Pulmonary artery (tissue), 1 donor: ENCODE measurements around a stretch of chr1.

- PRO-cap: no peak
Measured at GRCh38 chr1:164598218-164599233, 39.5 kb downstream of the PBX1 start.

DNA sequence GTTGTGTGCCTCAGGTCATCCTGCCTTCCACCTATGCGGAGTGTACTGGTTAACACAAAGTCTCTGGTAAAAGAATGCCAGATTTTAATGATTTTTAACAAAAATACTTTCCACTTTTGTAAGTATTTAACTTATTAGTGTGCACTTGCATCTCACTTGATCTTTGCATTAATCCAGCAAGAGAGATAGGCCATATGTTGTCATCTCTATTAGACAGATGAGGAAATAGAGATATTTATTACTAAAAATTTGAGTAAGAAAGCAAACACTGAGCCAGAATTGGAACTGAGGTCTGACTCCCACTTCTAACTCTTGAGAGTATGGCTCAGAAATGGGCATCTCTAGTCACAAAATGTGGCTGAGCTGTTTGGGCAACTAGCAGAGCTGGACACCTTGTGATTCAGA is 49.4 kb downstream of the PBX1 start:
- PRO-cap: no peak

- PRO-cap: no peak
Measured at GRCh38 chr1:164609785-164610517, 51.0 kb downstream of the PBX1 start.

GRCh38 chr1:164647241-164647688 is 88.3 kb downstream of the PBX1 start:
- PRO-cap: no peak

DNA sequence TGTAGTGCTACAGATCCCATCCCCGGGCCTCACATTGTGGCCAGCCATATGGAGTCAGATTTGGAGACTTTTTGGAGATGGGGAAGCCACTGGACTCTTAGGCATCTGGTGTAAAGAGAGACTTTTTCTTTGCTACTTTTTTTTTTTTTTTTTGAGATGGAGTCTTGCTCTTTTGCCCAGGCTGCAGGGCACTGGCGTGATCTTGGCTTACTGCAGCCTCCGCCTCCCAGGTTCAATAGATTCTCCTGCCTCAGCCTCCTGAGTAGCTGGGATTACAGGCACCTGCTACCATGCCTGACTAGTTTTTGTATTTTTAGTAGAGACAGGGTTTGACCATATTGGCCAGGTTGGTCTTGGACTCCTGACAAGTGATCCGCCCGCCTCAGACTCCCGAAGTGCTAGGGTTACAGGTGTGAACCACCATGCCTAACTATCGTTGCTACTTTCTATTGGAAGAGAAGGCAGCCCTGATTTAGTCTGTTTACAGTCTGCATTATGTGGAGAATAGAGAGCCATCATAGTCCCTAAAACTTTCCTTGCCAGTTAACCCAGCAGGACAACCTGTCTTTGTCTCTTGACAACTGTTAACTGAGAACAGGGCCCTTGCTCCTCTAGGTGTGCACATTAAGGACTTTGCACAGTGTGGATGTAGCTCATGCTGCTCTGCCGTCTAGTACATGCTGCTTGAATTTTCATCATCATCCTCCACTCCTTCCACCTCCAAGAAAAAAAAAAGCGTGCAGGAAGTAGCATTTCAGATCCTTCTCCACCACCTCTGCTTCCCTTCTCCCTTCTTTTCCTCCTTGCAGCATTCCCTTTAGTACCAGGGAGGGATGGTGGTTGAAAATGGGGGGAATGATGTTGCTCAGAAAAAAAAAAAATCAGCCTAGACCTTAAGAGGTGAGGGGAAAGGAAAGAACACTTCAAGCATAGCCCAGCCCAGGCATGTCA is 91.4 kb downstream of the PBX1 start:
- PRO-cap: no peak

- PRO-cap: no peak
Measured at GRCh38 chr1:164690057-164690604, 131.1 kb downstream of the PBX1 start.

DNA sequence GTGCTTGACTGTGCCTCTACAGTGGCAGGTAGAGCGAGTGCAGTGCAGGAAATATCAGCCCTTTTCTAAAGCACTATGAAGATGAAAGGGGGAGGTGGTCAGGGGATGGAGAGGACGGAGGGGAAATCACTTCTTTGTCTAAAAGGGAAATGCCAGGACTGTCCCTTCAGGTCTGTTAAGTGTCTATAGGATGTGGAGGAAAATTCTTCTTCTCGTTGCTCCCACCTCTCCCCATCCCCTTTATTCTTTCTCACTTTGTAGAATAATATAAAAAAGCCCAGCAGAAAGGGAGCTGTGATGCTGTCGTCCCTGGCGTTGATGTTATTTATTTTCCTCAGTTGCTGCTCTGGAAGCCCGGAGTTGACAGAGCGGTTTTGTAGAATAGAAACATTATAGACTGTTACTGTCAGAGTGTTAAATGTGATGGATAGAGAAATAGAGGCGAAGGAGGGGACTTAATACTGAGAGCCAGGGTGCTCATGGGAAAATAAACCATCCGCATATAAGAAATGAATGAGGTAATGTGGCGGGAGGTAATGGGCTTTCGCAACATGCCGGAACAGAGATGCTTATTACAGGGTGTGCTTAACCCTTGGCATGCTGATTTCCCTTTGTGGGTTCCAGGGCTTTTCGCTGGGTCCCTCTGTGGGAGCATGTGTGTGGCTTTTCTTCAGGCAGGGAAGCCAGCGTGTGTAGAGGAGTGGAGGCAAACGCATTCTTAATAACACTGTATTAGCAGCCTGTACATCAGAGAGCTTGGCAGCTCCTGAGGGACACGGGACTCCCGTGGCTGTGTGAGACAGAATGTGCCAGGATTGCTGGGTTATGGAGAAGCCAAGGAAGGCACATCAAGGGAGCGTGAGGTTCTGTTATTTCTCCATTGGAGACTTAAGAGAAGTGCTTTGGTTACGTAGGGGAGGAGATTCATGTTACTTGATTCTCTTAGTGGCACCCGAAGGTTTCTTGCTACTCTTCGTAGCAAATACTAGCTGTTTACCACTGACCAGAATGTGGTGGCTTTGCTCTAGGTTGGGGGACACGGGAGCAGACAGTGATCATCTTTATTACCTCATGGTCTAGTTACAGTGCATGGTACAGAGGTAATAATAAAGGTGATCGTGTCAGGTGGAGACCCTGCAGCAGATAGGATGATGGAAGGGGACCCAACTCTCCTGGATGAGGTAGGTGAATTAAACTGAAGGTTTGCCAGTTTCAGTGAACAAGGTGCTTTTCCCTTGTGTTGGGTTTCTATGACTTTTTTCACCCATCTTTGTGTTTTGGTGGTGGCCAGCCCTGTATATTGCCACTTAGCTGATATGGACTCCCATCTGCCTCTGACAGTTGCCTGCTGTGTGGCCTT is 141.0 kb downstream of the PBX1 start:
- PRO-cap: no peak

- PRO-cap: unidirectional peak, minus-strand start at chr1:164712699
Measured at GRCh38 chr1:164712016-164713146, 153.4 kb downstream of the PBX1 start.

DNA sequence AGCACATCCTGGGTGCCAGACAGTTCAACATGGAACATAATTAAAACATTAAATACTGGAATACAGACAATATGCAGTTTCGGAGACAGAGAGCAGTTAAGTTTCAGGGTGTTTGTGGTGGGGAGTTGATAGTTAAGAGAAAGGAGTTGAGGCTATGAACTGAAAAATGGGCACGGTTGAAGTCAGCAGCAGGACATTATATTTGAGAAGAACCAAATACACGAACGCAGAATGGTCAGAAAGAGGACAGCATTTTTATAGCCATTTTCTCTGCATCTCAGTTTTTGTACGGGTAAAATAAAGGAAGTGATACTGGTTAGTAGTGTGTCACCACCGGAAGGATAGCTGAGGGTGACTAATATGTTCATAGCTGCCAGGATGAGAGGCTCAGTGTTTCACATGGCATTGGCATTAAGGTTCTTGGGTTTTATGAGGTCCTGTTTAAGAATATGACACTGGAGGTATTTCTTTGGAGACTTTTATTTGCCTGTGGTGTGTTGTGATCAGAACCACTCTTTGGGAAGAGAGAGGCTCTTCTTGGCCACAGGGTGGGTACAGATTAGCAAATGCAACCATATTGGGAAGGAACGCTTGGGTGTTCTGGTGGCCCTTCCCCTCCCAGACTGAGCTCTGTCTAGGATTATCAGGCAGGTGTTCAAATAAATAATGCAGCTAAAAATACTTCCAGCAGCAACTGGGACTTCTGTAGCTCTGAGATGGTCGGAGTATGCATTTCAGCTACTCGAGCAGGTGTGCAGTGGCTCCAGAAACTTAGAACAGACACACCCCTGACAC is 158.1 kb downstream of the PBX1 start:
- PRO-cap: no peak

DNA sequence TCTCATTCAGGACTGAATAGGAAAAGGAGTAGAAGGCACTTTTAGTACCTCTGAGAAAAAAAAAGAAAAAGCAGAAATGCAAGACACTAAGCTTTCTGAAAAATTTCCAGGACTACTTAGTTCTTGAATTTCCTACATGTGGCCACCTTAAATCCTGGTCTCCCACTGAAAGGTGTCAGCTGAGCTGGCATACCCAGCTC is 75.5 kb downstream of the LMX1A start:
- PRO-cap: no peak

DNA sequence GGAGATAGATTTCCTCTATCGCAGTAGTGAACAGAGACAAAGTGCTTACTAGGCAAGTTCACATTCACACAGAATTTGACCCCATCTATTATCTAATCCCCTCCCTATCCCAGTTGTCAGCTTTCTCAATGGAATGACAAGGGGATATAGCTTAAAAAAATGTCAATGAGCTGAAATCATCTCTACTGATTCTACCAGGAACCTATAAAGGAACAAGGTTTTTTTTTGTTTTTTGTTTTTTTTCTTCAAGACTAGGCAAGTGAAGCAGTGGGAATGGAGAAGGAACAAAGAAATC is 31.3 kb downstream of the MGST3 start:
- PRO-cap: no peak

DNA sequence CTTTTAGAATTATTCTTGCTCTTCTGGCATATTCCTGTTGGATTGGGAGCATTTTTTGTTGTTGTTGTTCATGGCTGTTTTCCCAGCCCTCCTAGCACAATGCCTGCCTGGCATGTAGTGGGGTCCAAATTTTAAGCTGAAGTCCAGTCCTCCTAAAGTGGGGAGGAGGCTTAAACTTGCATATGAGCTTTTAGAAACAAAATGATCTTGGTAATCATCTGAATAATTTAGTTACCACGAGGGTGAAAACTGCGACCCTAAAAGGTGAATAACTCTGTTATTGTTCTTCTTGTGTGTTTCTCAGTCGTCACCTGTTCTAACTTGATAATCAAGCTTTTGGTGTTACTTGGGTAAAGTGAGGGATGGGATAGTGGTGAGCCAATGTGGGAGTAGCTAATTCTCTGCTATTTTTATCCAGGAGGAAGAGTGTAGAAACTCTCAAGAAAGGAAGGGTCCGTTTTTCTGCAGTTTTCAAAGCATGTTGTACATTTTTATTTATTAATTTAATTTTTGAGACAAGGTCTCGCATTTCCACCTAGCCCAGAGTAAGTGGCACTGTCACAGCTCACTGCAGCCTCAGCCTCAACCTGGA is 2.0 kb downstream of the UCK2 start:
- PRO-cap: no peak

DNA sequence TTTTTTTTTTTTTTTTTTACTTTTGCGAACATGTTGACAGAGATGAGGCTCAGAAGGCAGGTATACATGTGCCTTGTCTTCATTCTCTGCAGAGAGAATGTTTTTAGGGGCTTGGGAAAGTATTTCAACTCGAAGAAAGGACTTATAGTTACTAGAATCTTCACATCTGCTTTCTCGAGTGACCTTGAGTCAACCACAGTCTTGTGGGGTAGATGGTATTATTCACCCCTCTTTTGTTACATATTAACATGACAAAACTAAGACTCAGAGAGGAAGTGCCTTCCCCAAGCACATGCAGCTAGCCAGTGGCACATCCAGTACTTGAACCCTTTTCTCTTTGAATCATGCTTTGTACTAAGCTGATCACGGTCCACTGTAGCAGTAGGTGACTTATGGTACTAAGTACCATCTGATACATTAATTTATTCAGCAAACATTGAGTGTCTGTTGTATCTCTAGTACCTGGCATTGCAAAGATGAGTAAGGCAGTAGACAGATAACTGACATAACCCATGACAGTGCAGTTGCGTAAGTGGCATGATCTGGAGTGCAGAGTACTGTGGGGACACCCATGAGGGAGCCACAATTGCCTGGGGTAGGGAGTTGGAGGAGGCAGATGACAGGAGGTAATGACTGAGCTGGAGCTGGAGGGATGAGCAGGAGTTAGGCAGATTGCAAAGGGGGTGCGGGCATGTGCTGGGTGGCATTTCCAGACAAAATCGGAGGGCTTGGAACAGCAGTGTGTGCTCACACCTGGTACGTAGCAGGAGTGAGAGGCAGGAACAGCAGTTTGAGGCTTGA is 29.7 kb downstream of the UCK2 start:
- PRO-cap: no peak

GRCh38 chr1:165884145-165884611 is 56.8 kb downstream of the UCK2 start:
- PRO-cap: no peak

DNA sequence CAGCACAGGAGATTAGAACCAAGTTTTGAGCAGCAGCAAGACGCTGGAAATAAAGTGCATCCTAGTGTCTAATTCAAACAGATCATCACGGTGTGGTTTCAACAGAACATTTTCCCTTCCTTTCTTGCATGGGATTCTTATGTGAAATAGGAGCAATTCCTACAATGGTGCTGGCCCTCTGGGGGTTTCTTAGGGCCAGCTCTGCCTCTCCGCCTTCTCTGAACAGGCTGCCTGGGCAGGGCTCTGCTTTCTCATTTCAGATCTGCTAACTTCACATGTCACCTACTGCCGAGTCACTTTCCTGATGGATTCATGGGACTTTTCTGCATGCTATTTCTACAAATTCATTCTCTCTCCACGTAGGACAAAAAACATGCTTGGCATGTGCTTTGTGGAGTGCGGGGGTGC is 71.2 kb downstream of the UCK2 start:
- PRO-cap: unidirectional peak, minus-strand start at position 220 of the sequence; bidirectional peak, plus-strand start outside the sequence, minus-strand start at position 264 of the sequence

DNA sequence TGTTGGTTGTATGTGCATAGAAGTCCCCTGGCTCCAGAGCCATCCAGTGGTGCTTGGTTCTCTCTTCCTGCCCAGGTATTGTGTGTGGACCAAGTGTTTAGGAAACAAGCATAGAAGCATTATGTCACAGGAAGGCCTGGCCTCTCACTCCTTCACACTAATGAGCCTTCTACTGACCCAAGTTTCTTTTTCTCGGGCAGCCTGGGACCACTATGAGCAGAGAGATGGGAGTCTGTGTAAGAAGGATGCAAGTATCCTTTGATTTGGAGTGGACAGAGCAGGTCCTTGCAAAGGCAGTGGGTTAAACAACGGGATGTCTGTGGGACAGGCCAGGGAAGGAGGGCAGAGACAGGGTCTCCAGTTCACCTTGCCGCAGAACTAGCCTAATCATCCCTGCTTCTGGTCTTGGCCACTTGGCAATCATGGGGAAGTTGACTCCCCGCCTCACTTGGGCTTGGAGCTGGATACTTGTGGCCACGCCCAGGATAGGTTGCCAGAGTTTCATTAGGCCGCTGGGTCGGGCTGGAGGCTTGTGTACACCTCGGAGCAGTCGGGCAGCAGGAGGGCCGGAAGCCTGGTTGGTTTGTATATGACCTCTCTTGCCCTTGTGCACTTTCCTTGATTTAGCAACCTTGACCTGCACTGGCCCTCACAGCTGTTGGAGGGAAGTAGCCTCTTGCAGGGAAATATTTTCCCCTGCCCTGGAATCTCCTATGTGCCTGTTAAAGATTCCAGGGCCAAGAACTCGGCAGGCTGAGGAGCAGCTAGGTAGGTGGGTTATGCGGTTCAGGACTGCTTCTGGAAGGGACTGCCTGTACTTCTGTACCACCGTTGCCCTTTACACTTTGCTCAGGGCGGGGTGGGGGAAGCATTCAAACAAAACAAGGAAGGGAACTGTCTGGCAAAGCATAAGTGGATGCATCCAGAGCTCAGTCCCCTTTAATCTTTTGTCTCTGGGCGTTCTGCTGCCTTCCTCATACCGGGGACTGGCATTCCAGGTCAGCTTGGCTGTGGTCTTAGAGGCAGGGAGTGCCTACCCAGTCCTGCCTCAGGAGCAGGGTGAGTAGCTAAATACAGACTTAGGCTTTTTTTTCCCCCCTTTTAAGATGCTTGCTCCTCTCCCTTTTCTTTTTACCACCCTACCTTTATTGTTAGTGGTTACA is 83.4 kb downstream of the UCK2 start:
- PRO-cap: no peak

- PRO-cap: no peak
Measured at GRCh38 chr1:167161203-167161657, 59.5 kb upstream of the POU2F1 start.

- PRO-cap: no peak
Measured at GRCh38 chr1:167239214-167240160, 18.8 kb downstream of the POU2F1 start.

DNA sequence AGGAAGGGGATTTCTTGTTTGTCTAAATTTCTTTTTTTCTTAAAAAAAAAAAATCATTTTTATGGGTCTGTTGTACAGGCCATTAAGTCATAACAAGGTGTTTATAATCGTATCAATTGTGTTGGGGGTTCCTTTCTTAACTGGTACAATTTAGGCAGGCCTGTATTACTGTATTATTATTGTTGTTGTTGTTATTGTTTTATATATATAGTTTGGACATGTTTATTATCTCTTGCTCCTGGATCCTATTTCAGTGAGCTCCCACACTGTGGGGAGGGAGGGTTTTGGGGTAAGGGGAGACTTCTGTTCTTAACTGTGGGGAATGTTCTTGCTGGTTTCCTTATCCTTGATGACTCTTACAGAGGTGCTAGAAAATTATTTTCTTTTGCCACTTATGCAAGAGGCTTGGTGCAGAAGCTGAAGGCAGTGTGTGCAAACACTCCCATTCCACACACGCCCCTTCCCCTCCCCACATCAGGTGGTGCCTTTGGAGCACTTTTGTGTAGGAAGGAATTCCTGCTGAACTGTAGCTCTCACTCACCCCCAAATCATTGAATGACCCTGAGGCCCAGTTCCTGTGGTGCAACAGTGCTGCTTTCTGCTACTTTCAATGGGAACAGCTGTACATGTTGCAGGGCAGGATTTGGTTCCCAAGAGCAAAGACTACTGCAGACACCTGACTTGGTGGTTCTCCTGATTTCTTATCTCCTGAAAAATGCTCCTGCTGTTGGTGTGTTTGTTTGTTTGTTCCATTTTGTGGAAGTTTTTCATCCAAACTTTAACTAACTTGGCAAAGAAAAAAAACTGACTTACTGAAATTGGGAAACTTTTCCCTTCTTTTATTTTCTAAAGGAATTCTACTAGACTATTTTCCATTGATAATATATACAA is 101.9 kb downstream of the CD247 start:
- PRO-cap: no peak

GRCh38 chr1:167434117-167434496 is 84.2 kb downstream of the CD247 start:
- PRO-cap: no peak